Epithelial cell of prostate (primary cell): ENCODE measurements around a stretch of chr3.

GRCh38 chr3:12768606-12769270 lies 9.7 kb upstream of the TMEM40 start:
- RRBS = 65% methylated on average over 5 of the region's 44 CpGs

- RRBS = no CpG with 5 or more reads among the region's 2 CpGs
Measured at GRCh38 chr3:12834316-12834510, 7.2 kb downstream of the RPL32 start.

DNA sequence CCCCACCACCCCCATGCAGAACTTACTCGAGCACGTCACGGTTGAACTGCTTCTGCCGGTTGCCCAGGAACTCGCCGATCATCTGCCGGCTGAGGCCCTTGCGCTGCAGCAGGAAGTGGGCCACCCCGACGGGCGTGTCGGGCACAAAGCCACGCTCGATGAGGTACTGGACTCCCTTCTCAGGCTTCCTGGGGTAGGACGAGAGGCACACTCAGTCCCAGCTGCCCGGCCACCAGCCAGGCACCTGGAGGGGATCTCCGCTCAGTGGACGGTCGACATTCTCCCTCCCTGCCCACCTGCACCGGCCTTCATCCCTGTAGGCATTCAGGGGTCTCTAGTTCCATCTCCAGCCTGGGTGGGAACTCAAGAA lies 83.2 kb upstream of the RPL32 start:
- RRBS = 96% methylated on average over 3 of the region's 20 CpGs

DNA sequence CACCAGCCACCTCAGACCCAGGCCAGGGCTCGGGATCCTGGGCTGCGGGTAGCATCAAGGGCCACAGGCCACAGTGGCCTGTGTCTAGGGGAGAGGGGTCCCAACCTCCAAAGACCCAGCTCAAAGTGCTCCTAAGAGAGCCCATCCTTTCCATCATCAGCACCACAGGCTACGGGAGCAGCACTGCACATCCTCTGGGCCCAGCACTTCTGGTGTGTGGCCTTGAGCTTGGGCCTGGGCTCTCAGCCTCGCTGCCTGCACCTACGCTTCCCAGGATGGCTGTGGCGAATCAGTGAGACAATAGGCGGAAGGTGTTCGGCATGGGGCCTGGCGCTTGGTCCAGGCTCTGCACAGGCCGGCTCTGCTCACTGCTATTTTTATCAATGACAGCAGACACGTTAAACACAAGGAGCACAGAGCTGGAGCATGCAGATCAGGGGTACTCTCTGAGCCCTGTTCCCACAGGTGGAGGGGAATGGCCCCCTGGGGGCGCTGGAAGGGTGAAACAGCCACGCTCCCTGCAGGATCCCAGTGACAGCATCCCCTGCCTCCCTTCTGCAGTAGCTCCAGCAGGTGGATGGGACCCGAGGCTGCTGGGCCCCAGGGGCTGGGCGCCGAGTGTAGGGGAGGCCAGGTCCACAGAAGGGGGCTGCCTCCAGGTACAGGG lies 89.9 kb upstream of the RPL32 start:
- RRBS = no CpG with 5 or more reads among the region's 16 CpGs

GRCh38 chr3:12962152-12962764 lies 111.0 kb downstream of the IQSEC1 start:
- RRBS = no CpG with 5 or more reads among the region's 6 CpGs

DNA sequence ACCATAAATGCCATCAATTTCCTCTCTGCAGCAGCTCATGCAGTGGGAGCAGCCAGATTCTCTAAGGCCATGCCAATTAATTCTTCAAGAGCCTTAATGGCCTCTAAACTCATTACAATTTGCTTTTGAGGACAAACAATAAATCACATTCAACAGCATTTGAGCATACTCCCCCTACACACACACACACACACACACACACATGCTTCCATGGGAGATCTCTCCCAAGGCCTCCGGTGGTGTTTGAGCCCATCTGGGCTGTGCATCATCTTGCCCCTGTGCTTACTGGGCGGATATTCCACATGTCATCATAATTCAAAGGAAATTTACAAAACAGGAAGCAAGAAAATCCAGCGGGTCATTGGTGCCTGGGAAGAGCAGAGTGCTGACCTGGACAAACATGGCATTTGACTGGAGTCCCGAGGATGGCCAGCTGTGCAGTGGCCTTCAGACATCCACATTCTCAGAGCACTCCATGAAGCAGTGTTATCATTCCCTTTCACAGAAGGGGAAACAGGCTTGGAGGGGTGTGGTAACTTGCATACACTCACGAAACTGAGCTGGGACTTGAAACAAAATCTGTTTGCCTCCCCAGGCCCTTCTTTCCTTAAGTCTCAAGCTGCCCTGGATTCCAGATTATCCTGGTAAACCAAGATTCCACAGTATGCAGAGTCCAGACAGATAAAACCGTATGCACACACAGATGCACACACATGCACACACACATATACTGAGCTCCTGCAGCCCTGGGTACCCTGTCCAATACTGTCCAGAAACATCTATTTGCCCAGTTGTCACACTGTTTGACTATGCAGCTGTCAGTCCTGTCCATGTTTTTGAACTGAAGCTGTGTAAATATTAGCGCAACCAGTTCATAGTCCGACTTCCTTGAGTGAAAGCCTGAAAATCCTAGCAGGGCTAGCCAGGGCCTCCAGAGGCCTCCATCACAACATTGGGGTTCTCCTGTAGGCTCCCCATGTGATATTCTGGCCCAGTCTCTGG lies 108.8 kb downstream of the IQSEC1 start:
- RRBS = no CpG with 5 or more reads among the region's 8 CpGs

- RRBS = no CpG with 5 or more reads among the region's 12 CpGs
Measured at GRCh38 chr3:13086382-13087123, 13.3 kb upstream of the IQSEC1 start.

- RRBS = 83% methylated on average over 5 of the region's 25 CpGs
Measured at GRCh38 chr3:13092292-13093048, 19.2 kb upstream of the IQSEC1 start.

- RRBS = no CpG with 5 or more reads among the region's 7 CpGs
Measured at GRCh38 chr3:13352721-13353262, 67.3 kb downstream of the NUP210 start.

DNA sequence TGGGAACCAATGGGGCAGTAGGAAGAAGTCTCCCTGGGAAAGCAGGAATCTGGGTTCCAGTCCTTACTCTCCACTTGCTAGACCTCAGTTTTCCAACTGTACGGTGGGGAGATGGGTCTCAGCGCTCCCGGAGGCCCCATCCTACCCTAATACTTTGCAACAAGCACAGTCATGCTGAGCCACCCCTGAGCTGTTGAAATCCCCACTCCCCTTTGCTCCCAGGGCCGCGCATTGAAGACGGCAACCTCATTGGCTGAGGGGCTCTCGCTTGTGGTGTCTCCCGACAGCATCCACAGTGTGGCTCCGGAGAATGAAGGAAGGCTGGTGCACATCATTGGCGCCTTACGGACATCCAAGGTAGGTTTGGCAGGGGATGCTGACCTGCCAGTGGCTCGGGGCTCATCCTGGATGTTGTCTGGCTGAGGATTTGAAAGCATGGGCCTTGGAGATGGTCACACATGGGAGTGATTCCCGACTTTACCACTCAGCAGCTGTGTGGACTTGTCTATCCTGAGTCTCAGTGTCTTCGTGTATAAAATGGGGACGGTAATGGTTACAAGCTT lies 5.8 kb downstream of the TMEM43 start:
- RRBS = no CpG with 5 or more reads among the region's 15 CpGs

DNA sequence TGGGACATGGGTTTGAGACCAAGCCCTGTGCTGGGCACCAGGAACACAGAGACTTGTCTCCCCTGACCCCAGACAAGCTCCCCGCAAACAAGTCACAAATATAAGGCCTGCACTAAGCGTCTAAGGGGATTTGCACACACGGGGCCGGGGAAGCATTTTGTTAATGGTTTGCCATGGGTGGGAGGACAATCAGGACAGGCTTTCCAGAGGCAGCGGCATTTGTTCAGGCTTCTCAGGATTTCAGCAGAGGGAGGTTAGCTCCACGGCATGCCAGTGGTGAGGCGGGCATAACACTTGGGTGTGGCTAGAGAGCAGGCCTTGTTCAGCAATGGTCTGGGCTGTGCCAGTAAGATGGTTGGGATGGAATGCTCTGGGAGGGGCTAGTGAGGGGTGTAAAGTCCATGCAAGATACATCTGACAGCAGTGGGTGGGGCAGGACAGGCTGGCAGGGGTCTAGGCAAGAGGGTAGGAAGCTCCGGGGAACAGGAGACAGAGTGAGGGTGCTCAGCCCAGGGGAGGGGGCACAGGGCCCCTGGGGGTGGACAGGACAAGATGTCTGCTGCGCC lies 8.3 kb downstream of the TMEM43 start:
- RRBS = 70% methylated on average over 1 of the region's 9 CpGs

GRCh38 chr3:14144141-14145229 lies 19.6 kb downstream of the TMEM43 start:
- RRBS = no CpG with 5 or more reads among the region's 10 CpGs

GRCh38 chr3:14147272-14148504 lies 22.8 kb downstream of the TMEM43 start:
- RRBS = no CpG with 5 or more reads among the region's 28 CpGs

DNA sequence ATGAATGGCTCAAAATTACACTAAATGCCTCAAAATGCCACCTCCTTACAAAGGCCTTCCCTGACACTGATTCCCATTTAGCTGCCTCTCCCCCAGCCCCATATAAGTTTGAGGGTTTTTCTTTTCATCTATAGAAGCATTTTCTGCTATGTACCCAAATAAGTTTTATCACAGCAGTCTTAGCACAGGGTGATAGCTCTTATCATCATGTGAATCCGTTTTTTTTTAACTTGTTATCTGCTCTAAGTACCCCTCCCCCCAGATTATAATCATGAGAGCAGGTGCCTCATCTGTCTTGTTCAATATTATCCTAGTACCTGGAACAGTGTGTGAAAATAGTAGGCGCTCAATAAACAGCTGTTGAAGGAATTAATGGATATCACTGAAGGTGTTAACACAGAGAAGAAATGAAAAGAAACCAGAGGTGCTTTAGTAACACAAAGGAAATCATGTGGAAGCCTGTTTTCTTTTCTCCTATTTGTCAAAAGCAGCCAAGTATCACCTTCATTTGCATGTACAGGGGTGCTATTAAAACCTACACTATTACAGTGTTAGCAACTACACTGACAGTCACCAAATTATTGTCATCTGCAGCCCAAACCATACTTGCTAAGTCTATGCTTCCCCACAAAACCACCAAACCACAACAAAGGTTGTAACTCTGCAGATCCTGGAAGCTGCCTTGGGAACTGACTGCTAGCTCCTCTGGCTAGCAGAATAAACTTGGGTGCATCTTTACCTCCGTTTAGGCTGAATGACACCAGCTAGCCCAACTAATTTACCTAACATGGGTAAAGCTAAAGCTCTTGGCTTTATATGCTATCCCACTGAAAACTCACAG lies 3.0 kb downstream of the XPC start:
- RRBS = no CpG with 5 or more reads among the region's 3 CpGs

DNA sequence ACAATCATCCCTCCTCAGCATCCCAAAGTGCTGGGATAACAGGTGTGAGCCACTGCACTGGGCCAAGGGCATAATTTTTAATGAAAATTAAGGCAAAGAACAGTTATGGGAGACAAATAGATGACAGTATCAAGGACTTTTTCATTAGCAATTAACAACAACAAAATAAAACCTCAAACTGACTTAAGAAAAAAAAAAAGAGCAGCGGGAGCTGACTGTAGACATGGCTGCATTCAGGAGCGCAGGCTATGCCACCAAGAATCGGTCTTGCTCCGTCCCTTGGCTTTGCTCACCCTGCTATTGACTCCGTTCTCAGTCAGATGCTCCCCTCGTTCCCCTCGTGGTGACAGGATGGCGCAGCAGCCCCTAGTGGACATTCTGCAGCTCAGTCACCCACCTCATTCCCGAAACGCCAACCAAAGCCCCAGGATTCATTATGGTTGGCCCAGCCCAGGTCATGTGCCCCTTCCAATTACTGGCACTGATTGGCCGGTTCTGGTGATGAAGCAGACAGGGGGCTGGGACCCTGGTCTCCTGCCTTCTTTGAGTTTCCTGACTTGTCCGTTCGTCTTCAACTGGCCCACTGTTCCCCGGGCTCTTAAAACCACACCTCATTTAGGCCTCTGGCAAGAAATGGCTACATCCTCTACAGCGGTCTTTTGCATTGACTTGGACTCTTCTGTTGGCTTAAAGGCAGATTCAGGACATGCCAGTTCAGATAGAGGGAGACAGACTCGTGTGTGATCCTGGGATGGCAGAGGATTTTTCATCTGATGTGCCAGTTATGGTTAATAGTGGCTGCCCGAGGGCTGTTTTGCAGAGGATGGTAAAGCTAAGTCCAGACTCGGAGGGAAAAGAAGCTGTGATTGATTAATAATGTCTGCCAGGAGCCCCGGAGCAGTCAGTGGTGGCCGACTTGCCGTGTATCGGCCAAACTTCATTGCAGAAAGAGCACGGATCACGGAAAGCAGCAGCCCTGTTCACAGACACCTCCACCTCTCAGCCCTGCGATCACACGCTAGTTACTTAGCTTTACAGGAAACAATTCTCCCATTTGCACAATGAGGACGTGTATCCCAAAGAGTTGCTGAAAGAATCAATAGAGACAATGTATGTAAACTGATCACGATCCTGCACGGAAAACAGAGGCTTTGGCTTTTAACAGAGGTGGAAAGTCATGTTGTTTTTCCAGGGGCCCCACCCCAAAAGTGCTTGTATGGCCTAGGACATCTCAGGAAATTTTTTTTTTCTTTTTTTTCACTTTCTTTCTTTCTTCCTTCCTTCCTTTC lies 37.8 kb downstream of the LSM3 start:
- RRBS = 87% methylated on average over 3 of the region's 29 CpGs

DNA sequence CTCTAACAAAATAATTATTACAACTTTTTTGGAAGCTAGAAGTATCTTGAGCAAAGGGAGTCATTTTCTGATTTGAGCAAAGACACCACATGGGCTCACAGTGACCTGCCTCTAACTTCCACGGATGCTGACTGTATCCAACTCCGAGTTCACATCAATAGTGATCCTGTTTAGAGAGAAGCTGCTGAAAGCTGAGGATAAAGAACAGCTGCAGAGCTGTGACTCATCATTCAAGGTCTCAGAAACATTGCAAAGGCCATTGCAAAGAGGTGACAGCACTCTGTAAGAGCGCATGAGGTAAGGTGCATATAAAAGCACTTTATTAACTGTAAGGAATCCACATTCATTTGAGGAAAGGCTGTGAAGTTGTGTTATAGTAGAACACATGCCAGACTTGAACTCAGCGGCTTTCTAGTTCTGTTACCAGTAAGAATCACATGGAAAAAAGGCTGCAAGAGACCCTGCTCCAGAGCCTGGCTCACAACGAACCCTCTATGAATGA lies 111.0 kb downstream of the LSM3 start:
- RRBS = no CpG with 5 or more reads among the region's 5 CpGs

DNA sequence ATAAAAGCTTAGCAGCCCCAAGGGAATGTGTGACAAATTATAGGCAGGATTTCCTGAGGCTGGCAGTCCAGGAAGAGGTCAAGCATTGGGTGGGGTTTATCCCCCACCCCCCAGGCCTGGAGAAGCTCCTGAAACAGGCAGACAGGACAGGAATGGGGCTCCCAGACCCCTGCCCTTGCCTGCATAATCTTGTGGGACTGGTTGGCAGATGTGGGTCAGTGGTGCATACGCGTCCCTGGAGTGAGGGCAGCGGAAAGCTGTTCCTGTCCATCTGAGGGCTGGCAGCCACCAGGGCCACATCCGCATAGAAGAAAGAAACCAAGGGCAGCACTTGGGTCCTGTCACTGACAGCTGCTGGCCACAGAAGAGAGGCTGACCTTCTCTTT lies 79.2 kb upstream of the SLC6A6 start:
- RRBS = no CpG with 5 or more reads among the region's 4 CpGs

DNA sequence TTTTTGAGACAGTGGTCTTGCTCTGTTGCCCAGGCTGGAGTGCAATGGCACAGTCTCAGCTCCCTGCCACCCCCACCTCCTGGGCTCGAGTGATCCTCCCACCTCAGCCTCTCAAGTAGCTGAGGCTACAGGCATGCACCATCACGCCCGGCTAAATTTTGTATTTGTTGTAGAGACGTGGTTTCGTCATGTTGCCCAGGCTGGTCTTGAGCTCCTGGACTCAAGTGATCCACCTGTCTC lies 22.6 kb upstream of the SLC6A6 start:
- RRBS = no CpG with 5 or more reads among the region's 5 CpGs

DNA sequence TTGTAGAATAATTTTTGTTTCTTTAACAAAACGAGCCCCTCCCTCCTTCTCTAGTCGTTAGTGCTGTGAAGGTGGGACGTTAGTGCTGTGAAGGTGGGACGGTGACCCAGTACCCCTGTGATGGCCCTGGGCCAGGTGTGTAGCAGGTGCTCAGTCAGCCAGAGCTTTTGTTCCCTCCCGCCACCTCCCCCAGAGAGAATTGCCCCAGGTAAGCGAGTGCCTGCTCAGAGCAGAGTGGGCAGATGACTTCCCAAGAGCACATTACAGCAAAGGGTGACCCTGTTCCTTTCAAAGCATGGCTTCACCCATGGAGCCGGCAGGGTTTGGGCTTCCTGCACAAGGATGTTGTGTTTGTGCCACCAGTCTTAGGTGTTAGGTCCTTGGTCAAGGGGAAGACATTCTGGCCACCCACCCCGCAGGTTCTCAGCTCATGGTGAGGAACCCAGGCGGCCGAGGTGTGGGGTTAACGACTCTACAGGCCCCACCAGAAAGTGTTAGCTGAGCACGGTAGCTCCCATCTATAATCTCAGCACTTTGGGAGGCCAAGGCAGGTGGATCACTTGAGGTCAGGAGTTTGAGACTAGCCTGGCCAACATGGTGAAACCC lies 30.7 kb downstream of the SLC6A6 start:
- RRBS = no CpG with 5 or more reads among the region's 12 CpGs

DNA sequence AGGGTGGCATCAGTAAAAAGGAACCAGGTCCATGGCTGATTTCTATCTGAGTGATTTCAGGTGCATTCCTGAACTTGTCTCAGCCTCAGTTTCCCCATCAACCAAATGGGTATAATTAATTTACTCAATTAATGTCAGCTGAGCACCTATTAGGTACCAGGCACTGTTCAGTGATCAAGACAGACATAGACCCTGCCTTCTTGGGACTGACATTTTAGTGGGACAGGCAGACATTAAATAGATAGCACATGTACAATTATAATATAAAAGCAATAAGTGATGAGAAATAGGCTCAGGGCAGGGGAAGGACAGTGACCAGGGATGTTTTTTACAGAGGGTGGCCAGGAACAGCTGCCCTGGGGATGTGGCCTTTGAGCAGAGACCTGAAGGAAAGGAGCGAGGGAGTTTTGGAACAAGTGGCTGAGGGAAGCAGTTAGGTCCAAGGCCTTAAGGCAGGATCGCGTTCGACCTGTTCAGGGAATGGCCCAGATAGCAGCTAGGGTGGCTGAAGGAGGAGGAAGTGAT lies 51.1 kb downstream of the SLC6A6 start:
- RRBS = no CpG with 5 or more reads among the region's 4 CpGs